Calu3 (cell line): ENCODE results near the genes AK3, PDCD1LG2, PTPRD and LURAP1L.

- PRO-cap, result bidirectional peak, plus-strand start at chr9:4740739, minus-strand start at chr9:4740628; bidirectional peak, plus-strand start at chr9:4741353, minus-strand start at chr9:4741227
These were observed at the start of gene AK3 for GRCh38 chr9:4740386-4741510. AK3 (minus strand) TSS chr9:4741202.

- PRO-cap, result no peak
These were observed 36.2 kb downstream of the RCL1 start for GRCh38 chr9:4828691-4829676.

- PRO-cap, result no peak
These were observed 51.6 kb upstream of the JAK2 start for GRCh38 chr9:4933447-4933818.

- PRO-cap, result no peak
These were observed 52.1 kb downstream of the INSL6 start for GRCh38 chr9:5133122-5133881.

- PRO-cap, result unidirectional peak, minus-strand start at chr9:5438371
These were observed 597 bp upstream of the PLGRKT start for GRCh38 chr9:5438290-5438753.

- PRO-cap, result no peak
These were observed at the start of gene PDCD1LG2 for GRCh38 chr9:5510261-5510682. PDCD1LG2 (plus strand) TSS chr9:5510531.

DNA sequence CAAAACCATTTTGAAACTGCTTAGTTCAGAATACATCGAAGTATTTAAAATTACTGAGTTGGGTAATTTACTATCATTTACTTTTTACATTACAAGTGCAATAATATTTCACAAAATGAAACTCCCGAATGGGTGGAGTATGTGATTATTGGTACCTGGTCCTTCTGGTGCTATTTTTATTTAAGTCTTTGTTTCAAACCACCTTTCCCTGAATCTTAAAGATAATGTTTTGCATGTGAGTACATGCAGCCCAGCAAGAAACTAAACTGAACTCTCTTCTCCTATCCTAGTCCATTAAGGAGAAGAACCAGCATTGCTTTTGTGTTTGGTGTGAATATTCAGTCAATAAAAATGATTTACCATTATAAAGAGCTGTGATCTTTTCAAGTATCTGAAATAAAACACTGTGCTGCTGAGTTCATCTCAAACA is 57.2 kb downstream of the ERMP1 start:
- PRO-cap, result no peak

DNA sequence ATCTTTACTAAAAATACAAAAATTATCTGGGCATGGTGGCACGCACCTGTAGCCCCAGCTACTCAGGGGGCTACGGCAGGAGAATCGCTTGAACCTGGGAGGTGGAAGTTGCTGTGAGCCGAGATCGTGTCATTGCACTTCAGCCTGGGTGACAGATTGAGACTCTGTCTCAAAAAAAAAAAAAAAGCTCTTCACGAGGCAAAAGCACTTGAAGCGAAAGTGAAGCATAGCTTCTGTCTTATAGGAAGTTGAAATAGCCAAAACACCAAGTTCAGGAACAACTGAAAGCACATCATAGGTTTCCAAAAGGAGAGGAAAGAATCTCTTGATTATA is 7.5 kb upstream of the KDM4C start:
- PRO-cap, result no peak

DNA sequence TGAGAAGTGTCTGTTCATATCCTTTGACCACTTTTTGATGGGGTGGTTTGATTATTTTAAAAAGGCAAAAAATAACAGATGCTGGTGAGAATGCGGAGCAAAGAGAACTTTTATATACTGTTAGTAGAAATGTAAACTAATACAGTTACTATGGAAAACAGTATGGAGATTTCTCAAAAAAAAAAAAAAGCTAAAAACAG is 258.6 kb upstream of the DMAC1 start:
- PRO-cap, result no peak

GRCh38 chr9:8858467-8859159 is 1059.0 kb upstream of the DMAC1 start:
- PRO-cap, result no peak

- PRO-cap, result no peak
These were observed 1161.8 kb upstream of the DMAC1 start for GRCh38 chr9:8961345-8961746.

- PRO-cap, result no peak
These were observed at the start of gene PTPRD for GRCh38 chr9:10612492-10613433. PTPRD (minus strand) TSS chr9:10613002.

GRCh38 chr9:12333724-12334201 is 359.4 kb upstream of the TYRP1 start:
- PRO-cap, result no peak

- PRO-cap, result unidirectional peak, plus-strand start at chr9:12775023
These were observed at the start of gene LURAP1L for GRCh38 chr9:12774715-12775430. LURAP1L (plus strand) TSS chr9:12775020.

GRCh38 chr9:12793920-12794420 is 19.1 kb downstream of the LURAP1L start:
- PRO-cap, result no peak

DNA sequence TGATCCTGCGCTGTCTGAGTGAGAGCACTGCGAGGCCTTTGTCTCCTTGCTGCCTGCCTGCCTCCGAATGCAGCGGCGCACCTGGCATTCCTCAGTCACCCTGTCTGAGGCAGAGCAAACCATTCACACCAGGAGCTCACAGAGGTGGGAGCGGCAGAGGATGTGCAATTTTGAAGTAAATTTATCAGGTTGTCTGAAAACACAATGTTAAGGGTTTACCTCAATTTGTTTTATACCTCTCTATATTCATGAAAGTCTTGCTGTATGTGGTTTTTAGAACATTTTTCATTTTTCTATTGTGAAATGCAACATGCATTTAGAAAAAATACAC is 234.7 kb upstream of the MPDZ start:
- PRO-cap, result no peak

DNA sequence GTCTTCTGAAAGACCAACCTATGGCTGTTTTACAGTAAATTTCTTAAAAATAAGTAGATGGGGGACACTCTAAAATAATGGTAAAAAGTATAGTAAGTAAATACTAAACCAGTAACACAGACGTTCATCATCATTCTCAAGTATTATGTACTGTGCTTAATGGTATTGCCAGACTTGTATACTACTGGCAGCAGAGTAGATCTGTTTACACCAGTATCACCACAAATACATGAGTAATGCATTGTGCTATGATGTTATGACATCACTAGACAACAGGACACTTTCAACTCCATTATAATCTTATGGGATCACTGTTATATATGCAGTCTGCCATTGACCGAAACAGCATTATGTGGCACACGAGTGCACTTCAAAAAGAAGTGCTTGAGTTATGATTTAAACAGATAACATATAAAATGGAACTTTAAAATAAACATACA is 483.5 kb downstream of the NFIB start:
- PRO-cap, result no peak

- PRO-cap, result no peak
These were observed 113.0 kb downstream of the NFIB start for GRCh38 chr9:14200786-14201503.

- PRO-cap, result no peak
These were observed 45.5 kb downstream of the NFIB start for GRCh38 chr9:14268274-14268965.

DNA sequence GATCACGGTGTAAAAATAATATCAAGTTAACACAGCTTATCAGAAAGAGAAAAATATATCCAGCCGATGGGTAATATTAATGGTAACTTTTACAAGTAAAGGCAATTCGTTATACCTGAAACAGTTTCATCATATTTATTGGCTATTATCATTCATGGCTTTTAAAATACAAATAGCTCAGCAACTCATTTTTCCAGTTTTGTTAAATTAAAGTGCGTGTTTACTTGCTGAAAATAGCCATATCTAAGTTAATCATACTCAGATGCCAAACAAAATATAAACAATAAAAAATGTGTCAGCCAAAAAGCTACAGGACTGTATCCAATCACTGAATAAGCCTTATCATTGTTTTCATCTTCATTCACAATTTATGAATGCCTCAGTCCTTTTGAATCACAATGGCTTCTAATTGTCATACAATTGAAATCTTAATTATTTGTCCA is 2.1 kb downstream of the NFIB start:
- PRO-cap, result no peak